LHCN-M2 (cell line): ENCODE data around the genes PDE4DIP and APH1A.

- RAMPAGE, long total RNA, result no peak
These were observed 156.7 kb upstream of the NBPF11 start for GRCh38 chr1:148308878-148309077.

- RAMPAGE, long total RNA, result no peak
These were observed 85.6 kb downstream of the PPIAL4G start for GRCh38 chr1:148397414-148397910.

- RAMPAGE, long total RNA, result no peak
These were observed at the start of gene PDE4DIP for GRCh38 chr1:148844203-148844679. Gene PDE4DIP, plus strand, starts transcription at chr1:148844428.

GRCh38 chr1:149228205-149228994 lies 125.0 kb upstream of the NBPF9 start:
- RAMPAGE, long total RNA, result no peak

DNA sequence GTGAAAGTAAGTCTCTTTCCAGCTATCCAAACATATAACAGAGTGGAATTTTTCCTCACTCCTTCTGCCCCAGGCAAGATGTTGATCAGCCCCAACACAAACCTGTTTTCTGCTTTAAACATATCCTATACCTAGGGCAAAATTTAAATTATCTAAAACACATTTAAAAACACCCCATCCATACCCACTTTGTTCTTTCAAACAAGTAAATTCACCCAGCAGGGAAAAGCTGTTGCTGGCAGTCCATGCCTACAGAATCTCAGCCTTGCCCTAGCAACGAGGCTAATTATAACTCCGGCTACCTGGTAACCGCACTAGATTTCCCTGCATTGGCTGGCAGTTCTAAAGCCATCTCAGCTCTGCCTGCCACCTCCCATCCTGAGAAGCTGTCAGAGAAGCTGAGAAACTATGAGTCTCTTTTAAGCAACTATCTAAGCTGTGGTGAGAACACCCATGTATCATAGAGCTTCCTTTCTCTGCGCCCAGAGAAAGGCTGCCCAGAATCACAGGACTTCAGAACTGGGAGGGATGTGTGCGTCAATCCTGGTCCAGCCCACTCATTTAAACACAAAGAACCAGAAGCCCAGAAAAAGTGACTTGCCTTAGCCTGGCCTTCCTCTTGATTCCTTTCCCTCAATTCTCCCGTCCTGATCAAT lies 126.4 kb upstream of the NBPF9 start:
- RAMPAGE, long total RNA, result no peak

GRCh38 chr1:149810616-149811937 lies 1.1 kb downstream of the H2BC18 start:
- RAMPAGE, long total RNA, result no peak

DNA sequence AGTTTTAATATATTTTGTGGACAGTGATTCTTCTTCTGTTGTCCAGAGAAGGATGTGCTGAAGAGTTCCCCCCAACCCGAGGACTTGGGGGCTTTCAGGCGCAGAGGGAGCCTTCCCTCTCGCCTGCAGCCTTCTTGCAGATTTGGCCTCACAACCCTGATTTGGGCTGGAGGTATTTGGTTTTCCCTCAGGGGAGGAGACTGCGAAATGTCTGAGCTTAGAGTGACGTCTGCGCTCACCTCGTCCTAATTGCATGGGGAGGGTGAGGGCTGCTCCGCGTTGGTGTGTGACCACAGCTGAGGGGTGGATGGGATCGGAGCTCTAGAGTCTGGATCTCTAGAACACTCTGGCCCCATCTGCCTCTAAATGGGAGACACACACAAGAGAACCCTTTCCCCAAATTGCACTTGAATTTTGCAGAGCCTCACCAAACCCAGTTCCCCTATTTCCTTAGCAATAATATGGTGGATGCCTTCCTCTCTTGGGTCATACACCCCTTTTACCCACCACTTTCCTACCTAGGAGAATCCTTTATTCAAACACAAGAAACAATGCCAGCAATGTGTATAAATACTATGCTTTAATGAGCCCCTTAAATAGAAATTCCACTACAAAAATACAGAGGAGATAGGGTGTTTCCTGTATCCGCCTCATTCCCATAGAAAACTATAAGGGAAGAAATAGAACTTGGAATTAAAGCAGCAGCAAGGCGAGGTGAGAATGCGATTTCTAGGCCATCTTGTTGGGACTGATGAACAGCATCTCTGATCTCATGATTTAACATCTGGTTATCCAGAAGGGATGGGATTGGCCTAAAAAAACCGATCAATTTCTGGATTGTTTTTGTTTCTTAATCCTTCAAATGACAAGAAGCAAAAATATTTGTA lies 730 bp upstream of the SF3B4 start:
- RAMPAGE, long total RNA, result no peak

- RAMPAGE, long total RNA, result no peak
These were observed 732 bp upstream of the MTMR11 start for GRCh38 chr1:149937089-149938133.

DNA sequence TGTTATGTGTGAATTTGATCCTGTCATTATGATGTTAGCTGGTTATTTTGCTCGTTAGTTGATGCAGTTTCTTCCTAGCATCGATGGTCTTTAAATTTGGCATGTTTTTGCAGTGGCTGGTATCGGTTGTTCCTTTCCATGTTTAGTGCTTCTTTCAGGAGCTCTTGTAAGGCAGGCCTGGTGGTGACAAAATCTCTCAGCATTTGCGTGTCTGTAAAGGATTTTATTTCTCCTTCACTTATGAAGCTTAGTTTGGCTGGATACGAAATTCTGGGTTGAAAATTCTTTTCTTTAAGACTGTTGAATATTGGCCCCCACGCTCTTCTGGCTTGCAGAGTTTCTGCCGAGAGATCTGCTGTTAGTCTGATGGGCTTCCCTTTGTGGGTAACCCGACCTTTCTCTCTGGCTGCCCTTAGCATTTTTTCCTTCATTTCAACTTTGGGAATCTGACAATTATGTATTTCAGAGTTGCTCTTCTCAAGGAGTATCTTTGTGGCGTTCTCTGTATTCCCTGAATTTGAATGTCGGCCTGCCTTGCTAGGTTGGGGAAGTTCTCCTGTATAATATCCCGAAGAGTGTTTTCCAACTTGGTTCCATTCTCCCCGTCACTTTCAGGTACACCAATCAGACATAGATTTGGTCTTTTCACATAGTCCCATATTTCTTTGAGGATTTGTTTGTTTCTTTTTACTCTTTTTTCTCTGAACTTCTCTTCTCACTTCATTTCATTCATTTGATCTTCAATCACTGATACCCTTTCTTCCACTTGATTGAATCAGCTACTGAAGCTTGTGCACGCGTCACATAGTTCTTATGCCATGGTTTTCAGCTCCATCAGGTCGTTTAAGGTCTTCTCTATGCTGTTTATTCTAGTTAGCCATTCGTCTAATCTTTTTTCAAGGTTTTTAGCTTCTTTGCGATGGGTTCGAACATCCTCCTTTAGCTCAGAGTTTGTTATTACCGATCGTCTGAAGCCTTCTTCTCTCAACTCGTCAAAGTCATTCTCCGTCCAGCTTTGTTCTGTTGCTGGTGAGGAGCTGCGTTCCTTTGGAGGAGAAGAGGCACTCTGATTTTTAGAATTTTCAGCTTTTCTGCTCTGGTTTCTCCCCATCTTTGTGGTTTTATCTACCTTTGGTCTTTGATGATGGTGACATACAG lies 19.8 kb upstream of the MTMR11 start:
- RAMPAGE, long total RNA, result no peak

DNA sequence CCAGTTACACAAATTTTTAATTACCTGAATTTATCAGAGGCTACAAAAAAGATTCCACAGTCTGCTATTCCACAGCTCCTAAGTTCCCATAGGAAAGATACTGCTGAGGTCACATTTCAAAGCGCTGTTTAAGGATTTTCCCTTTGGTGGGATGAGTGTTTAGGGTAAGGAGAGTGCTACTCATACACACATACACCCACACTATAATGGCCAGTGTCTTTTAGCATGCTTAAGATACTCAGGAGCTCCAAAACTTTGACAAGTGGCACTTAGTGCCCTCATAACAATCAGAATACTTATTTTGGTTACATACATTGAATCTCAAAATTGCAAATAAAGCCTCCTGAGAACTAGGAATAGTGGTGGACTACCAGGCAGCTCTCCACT lies 2.8 kb downstream of the OTUD7B start:
- RAMPAGE, long total RNA, result no peak

DNA sequence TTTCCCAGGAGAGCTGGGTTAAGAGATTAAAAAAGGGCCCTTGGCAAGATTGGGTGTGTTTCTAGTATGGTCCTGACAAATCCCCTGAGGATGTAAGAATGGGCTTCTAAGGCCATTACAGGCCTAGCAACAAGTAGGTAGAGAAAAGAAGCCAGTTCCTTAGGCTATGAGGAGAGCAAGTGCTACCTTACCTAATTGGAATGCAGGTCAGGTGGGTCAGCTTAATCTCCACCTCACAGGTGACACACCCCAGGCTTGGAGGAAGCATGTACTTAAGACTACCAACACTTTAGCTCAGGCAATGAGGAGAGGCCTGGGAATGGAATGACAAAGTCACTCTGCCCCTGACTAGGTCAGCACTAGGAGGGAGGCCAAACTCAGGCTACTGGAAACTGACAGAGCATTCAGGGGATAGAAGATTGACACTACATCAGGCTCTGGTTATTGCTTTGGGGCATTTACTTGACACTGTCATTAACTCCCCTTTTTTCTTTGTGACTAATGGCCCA lies 6.8 kb upstream of the OTUD7B start:
- RAMPAGE, long total RNA, result no peak

DNA sequence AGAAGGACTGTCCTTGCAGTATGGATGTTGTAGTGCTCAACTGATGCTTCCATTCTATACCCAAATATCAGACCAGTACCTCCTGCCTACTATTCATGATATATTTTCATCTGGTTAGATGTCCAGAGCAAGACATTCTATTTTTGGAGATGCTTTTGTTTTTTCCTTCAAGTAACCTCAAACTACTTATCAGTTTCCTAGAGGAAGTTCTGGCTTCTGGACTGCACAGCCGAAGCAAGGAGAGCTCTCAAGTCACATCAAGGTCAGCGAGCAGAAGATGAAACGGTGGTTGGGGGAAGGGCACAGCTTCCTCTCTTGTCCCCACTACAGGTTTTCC lies 5.2 kb upstream of the PLEKHO1 start:
- RAMPAGE, long total RNA, result no peak

GRCh38 chr1:150155247-150155838 lies 5.6 kb downstream of the PLEKHO1 start:
- RAMPAGE, long total RNA, result no peak

GRCh38 chr1:150158837-150160148 lies 9.6 kb downstream of the PLEKHO1 start:
- RAMPAGE, long total RNA, result no peak

GRCh38 chr1:150267661-150267830 lies 1.3 kb downstream of the APH1A start:
- RAMPAGE, long total RNA, result no peak

DNA sequence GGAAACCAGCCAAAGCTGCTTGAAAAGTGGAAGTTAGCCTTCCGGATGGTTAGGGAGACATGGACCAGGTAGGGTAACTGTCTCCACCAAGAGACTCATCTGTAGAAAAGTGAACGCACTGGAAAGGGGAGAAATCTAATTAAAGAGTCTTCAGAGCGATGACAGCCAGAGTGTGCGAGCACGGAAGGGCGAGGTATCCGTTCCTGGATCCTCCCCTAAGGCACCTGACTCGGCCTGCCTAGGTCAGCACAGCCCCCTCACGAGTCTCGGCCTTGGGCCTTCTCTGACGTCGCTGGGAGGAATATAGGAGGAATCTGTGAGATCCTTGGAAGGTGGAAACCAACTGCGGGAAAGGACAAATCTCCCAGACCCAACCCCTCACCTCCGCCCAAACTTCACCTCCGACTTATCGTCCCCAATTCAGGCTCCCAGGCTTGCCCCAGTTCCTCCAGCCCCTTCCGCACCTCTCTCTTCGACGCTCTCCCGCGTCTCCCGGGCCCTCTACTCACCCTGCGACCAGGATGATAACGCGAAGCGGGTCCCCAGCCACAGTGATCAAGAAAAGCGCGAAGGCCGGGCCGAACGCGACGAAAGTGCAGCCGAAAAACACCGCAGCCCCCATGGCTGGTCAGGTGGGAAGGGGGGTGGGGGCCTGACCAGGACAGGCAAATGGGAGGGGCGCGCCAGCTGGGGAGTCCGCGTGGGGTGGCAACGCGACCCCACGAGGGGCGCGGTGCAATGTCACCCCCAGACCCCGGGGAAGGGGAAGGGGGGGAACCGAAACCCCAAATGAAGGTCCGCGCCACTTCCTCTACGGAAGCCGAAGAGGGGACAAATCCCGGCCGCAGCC lies at the start of gene APH1A:
APH1A (minus strand) TSS at position 828 of the 850 bp plus-strand sequence.
- RAMPAGE, long total RNA, result start-site peak on the minus strand centred at position 801 of the sequence, 29 bp wide, 31 reads

DNA sequence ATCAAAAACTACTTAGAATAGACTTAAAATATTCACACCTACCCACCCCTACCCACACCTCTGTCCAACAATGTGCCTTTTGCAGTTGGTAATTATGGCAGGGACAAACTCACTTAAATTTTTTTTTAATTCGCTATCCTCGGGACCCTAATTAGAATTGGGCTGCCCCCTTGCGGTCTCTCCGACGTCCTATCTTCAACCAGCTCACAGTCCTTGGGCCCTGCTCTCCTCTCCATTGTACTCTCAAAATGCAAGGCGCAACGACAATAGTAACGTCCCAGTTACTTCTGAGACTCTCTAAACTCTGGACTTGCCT lies 1.1 kb upstream of the CIART start:
- RAMPAGE, long total RNA, result no peak

DNA sequence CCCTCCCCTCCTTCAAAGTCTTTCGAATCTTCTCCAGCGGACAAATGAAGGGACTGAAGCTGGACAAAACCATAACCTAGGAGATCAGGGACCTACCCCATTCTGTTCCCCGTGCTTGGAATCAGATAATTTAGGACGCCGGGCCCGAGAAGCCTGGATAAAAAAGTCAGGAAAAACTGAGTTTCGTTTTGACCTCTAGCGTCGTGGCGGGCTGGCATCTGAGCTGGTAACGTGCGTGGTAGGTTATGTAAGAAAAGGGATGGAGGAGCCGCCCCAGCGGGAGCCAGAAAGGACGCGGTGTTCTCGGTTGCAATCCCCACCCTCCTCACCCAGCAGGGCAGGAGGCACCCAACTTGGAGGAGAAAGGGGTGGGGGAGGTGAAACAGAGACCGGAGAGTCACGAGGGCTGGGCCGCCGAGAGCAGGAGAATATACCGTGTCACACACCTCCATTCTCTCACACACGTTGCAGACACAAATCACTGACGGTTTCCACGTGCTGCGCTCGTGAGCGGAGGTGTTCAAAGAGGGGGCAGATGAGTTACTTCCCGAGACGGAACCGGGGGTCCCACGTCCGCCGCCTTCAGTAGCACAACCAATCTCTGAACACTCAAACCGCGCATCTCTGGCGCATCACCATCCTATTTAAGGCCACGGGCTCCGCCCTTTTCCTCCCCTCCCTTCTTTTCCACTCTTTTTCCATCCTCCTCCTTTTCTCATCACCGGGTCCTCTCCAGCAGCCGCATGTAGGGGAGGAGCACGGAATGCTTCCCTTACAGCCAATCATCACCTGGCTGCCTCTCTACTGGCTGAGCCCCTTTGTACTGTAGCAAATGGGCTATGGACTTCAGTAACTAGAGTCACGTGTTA lies 555 bp upstream of the CIART start:
- RAMPAGE, long total RNA, result no peak

- RAMPAGE, long total RNA, result no peak
These were observed 12.4 kb upstream of the TARS2 start for GRCh38 chr1:150474501-150475521.

- RAMPAGE, long total RNA, result no peak
These were observed 10.6 kb downstream of the ADAMTSL4 start for GRCh38 chr1:150559620-150560416.